Endometrial microvascular endothelial cells (primary cell): ENCODE measurements around the genes NFIX and RFX1.

GRCh38 chr19:12994941-12995730 is at the start of gene NFIX:
NFIX (plus strand) TSS chr19:12995475.
- RAMPAGE, long total RNA, result no peak

GRCh38 chr19:12995731-12996545 is 663 bp downstream of the NFIX start:
- RAMPAGE, long total RNA, result no peak

DNA sequence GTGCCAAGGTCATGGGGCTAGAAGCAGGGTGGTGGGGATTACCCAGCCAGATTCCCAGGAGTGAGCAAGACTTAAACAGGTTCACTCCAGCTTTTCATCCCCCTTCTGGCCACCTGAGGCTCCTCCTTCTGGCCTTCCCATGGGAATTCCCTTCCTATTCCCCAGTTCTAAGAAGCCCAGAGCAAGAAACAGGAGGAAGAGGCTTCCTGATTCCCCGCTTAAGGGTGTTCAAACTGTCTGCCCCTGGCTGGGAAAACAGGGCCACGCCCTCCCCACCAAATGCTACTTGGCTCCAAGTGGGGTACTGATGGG is 14.1 kb downstream of the NFIX start:
- RAMPAGE, long total RNA, result no peak

DNA sequence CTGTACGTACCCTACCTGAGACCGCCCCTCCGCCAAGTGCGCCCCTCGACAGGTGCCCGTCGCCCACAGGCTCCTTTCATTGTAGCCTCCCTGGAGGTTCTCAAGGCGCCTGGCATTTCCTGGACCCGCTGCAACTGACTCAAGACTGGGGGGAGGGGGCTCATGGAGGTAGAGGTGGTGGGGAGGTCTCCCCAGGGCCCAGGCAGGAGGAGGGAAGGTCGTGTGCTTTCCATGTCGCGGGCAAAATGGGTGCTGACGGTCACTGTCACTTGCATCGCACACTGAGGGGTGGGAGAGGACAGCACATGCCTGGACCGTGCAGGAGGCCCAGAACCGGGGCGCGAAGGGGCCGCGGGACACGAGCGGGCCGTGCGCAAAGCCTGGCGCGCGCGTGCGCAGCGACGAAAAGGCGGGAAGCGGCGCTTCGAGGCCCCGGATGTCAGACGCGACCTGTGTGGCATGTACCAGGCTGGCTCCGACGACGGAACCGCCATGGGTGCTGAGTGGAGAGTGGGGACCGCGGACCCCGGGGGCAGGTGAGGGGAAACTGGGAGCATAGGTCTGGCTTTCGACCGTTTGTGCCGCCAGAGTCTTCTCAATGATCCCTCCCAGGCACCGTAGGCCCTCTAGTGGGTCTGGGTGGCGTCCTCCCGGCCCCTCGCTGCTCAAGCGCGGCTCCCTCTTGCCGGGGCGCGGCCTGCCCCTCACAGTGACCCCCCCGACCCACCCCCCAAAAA is 16.6 kb downstream of the NFIX start:
- RAMPAGE, long total RNA, result no peak

GRCh38 chr19:13037175-13037691 is 42.0 kb downstream of the NFIX start:
- RAMPAGE, long total RNA, result start-site peak on the plus strand at chr19:13037377-13037416, 15 and 12 reads in 2 replicates

- RAMPAGE, long total RNA, result no peak
Observed at GRCh38 chr19:13058835-13059382, 43.7 kb downstream of the LYL1 start.

- RAMPAGE, long total RNA, result no peak
Observed at GRCh38 chr19:13072251-13072619, 30.4 kb downstream of the LYL1 start.

- RAMPAGE, long total RNA, result no peak
Observed at GRCh38 chr19:13137077-13137536, 13.1 kb downstream of the STX10 start.

GRCh38 chr19:13138012-13138736 is 12.0 kb downstream of the STX10 start:
- RAMPAGE, long total RNA, result no peak

- RAMPAGE, long total RNA, result no peak
Observed at GRCh38 chr19:13149322-13149634, 897 bp downstream of the STX10 start.

- RAMPAGE, long total RNA, result no peak
Observed at GRCh38 chr19:13162535-13163641, 12.7 kb downstream of the IER2 start.

GRCh38 chr19:13191085-13191590 is 40.9 kb downstream of the IER2 start:
- RAMPAGE, long total RNA, result no peak

DNA sequence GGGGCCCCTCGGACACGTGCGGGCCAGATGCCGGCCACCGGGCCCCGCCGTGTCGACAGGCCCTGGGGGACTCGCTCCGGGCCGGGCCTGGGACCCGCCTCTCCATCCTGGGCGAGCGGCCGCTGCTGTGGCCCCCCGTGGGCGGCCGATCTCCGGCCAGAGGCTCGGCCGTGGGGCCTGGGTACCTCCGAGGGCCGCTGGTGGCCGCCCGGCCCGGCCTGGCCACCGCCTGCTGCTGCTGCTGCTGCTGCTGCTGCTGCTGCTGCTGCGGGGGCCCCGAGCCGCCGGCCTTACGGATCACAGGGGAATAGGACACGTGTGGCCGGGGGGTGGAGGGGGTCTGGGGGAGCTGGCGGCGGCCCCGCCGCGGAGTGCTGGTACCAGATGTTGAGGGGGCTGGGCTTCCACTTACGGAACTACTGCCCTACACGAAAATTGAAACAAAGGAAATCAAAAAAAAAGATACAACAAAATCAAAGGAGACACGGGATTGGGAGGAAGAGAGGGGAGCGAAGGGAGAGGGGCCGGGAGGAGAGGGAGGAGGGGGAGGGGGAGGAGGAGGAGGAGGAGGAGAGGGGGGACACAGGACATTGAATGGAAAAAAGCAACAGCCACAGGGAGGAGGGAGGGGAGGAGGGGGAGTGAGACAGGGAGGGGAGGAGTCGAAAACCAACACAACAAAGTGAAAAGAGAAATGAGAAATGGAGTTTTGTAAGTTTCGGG is 57.6 kb downstream of the IER2 start:
- RAMPAGE, long total RNA, result no peak

- RAMPAGE, long total RNA, result no peak
Observed at GRCh38 chr19:13800946-13801331, 5.7 kb downstream of the ZSWIM4 start.

- RAMPAGE, long total RNA, result no peak
Observed at GRCh38 chr19:13817025-13817469, 21.8 kb downstream of the ZSWIM4 start.

DNA sequence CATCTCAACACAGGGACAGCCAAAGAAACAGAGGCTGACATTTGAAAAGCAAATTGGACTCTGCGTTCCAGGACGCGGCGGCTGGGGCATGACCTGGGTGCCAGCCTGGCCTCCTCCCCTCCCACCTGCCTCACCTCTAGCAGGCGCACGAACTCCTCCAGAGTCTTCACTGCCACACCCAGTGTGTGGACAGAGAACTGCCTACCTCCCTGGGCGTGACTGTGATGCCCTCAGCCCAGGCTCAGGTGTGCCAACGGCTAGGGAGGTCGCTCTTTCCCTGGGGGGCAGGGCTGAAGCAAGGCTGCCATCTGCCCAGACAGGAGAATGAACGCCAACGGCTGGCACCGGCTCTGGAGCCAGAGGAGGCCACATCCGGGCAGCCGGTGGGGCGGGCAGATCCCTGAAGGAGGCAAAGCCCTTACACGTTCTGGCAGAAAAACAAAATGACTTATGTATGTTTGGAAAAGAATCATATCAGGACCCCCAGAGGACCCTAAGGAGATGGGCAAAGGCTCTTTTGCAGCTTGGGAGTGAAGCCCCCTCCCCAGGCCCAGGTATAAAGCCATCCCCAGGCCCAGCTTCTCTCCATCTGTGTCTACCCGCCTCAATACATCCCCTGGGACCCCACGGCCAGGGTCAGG is 11.4 kb downstream of the NANOS3 start:
- RAMPAGE, long total RNA, result no peak

DNA sequence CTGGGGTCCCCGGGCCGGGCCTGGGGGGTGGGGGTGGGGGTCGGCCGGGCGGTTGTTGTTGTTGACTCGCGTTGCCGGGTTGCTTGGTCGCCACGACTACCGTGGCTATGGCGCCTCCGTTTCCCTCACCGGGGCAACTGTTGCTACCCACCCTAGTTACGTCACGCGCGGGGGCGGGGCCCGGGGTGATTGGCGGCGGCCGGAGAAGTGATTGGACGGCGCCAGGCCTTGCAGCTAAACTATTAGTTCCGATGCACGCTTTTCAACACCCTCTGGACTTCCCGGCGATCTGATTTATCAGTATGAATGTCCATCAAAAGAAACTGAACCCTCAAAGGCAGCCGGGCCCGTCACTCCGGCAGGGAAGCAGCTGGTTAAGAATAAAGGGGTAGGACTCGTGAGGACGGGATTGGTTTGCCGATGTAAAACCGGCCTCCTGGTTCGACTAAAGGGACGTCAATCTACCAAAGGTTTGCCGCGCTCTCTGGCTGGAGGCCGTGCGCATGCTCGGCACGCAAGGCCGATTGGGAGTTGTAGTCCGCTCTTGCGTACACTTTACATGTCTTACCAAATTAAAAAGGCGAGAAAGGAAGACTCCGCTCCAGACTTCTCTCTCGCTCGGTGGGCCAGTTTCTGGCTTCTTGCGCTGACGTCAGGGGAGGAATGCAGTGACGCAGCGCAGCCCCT is at the start of gene RFX1:
TSS of gene RFX1 (minus strand) at position 139 of the 687 bp plus-strand sequence.
- RAMPAGE, long total RNA, result no peak

DNA sequence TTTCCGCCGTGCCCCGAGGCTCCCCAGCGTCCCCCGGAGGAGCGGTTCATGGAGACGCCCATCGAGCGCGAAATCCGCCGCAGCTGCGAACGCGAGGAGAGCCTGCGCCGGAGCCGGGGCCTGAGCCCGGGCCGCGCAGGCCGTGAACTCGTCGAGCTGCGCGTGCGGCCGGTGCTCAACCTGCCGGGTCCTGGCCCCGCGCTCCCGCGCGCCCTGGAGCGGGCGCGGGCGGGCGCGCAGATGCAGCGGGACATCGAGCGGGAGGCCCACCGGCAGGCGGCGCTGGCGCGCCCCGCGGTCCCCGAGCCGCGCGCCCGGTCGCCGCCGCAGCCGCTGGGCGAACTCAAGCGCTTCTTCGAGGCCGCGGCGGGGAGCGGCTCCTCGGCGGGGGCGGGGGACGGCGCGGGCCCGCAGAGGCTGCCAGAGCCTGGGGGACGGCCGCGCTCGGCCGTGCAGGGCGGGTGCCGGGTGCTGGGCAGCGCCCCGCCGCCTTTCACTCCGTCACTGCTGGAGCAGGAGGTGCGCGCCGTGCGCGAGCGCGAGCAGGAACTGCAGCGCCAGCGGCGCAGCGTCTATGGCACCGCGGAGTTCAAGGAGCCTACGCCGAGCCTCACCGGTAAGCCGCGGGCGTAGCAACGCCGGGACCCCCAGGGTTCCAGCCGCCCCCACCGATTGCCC is 815 bp downstream of the MISP3 start:
- RAMPAGE, long total RNA, result no peak

GRCh38 chr19:14106583-14107164 is 10.9 kb downstream of the PRKACA start:
- RAMPAGE, long total RNA, result no peak

DNA sequence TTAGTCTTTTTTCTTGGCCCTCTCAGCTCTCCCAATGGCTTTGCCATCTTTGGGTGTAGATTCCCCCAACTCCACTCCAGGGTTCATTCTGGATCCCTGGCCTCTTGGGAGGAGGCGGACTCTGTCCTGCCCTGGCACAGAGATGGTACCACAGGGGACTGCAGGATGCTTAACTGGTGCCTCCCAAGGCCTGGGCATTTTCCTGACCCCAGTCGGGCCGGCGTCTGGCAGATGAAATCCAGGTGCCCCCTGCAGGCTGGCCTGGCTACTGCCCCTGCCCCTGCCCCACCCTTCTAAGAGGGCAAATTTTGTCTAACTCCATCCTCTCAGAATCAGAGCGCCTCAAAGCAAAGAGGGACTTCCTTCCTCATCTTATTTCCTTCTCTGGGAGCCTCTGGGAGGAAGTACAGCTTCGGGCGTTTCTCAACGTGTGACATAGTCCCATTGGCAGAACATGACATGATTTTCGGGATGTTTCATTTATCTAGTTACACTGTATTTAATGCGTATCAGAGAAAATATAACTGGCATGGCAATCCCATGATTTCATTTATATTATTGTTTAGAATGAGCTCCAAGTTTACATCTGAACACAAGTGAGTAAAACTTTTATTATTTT is 2.7 kb downstream of the PRKACA start:
- RAMPAGE, long total RNA, result no peak